Mononuclear cell (primary cell): ENCODE measurements around a stretch of chr10.

GRCh38 chr10:124953433-124953827, 11.5 kb downstream of the ZRANB1 start:
- RRBS, result no CpG with 5 or more reads among the region's 3 CpGs

DNA sequence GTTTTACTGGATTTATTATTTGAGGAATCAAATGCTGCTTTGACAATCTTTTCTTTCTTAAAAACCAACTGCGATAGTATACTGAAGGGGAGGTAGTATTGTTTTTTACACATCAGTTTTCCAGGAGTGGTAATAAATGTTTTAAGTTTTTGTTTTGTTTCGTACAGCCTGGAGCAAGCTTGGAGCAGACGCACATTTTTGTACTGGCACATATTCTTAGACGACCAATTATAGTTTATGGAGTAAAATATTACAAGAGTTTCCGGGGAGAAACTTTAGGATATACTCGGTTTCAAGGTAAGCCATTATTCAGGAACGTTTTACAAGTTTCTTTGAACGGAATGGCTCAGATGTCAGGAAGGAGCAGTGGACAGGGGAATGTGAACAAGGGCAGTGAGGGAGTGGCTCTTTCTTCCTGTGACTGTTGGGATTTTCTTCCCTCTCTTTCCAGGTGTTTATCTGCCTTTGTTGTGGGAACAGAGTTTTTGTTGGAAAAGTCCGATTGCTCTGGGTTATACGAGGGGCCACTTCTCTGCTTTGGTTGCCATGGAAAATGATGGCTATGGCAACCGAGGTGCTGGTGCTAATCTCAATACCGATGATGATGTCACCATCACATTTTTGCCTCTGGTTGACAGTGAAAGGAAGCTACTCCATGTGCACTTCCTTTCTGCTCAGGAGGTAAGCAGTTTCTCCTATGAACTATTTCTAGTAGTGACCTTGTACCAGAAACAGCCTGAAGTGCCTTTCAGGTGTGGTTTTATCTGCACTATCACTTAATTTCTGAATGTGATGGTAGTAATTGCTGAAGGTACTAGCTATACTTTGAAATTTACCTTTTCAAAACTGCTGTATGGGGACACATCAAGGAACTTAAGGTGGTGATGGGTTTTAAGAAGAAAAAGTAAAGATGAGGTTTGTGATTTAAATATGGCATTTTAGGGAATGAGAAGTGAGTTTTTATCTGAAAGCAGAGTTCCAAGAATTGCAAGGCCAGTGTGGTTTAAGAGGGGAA, 41.4 kb downstream of the ZRANB1 start:
- RRBS, result no CpG with 5 or more reads among the region's 12 CpGs

DNA sequence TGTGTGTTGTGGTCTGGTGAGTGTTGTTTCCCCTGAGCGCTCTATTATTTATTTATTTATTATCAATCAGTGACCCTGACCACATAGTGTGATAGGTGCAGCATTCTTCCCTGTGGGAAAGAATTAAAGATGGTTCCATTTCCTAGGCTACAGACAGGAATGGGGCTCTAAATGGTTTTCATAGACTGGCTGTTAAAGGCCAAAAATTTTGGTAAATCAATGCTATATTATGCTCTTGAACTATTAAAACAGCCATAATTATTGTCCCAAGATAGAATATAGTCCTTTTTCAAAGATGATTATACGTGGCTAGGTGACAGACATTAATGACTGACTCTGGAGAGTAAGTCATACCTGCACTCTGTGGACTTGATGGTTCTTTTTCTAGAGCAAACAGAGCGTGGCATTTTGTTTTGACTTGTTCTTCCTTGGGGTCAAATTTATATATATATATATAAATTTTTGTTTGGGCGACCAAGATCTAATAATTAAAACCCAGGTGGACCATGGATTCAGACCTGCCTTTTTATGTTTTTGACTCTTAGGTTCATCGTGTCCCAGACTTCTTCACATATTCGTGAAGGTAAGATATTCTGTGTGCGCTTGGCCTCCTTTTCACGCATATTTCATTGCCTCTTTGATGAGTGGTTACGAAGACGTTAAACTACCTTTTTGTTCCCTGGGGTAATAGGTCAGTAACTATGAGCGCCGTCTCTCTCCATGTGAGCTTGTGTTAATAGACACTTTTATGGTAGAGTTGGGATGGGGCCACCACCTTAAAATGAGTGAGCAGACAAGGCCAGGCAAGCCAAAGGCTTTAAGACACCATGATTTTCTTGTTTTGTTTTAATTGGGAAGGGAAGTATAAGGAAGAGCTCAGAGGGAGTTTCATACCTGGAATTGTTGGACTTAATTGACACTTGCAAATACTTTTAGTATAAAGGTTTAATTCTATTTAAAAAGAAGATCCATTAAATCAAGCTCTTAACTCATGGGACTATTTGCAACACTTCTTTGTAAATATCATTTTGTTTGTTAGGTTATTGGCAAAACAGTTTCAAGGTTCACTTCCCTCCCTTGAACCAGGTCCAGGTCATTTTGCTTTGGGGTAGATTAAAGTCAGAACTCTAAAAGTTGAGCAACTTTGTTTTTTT, 40.6 kb downstream of the CTBP2 start:
- RRBS, result no CpG with 5 or more reads among the region's 12 CpGs

DNA sequence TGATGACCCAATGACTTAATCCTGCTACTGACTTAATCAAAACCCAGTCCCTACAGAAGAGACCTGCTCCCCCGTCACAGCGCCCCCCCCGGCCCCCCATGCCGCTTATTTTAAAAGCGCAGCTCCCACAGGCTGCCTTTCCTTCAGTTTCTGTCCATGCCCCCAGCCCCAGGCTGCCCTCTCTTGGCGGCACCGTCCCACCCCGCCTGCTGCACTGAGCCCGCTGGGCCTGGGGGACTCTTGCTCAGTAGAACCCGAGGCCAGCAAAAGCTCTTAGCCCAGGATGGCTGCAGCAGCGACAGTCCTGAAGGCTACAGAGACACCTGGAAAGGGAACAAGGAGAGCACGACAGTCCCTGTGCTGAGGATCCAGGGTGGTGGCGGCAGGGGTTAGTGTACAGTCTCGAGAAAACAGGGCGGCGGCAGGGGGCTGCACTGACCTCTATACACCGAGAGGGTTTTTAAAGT, 31.7 kb downstream of the CTBP2 start:
- RRBS, result no CpG with 5 or more reads among the region's 17 CpGs

GRCh38 chr10:125008195-125009557, 19.2 kb downstream of the CTBP2 start:
- RRBS, result 84% methylated on average over 5 of the region's 34 CpGs

DNA sequence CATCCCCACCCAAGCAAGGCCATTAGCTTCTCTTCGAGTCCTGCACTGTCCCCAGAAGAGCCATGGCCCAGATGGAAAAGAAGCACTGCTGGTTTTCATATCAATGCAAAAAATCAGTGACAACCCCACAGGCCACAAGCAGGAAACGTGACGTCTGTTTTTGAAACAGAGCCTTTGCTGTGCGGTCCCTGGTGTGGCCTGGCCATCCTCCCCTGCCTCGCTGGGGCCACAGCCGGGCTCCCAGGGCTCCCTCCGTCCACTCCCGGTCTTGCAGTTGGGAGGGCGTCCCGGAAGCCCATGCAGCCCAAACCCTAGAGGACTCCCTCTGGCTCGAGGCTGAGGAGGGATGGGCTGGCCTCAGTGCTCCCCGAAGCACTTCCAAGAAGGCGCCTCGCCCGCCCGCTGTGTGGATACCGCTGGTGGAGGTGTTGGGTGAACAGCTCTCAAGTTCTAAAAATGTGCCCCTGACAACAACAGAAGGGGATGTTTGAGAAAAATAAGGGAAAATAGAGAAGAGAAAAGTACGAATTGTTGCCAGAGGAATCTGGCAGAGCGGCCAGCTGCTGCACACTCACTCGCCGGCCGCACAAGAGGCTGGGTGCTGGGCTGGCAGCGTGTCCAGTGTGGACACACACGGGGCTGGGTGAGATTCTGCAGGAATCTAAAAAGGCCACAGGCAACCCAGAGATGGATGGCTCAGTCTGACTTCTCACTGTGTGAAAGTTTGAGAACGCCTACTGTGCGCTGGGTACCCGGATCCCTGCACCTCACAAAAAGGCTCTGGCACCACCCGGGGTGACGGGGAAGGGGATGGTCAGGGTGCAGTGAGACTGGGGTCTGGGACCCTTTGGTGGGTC, 12.4 kb downstream of the CTBP2 start:
- RRBS, result no CpG with 5 or more reads among the region's 29 CpGs

- RRBS, result no CpG with 5 or more reads among the region's 10 CpGs
Observed at GRCh38 chr10:125035167-125035745, 7.4 kb upstream of the CTBP2 start.

- RRBS, result no CpG with 5 or more reads among the region's 11 CpGs
Observed at GRCh38 chr10:125047857-125048571, 20.1 kb upstream of the CTBP2 start.

GRCh38 chr10:125132895-125133478, 105.1 kb upstream of the CTBP2 start:
- RRBS, result no CpG with 5 or more reads among the region's 3 CpGs

- RRBS, result no CpG with 5 or more reads among the region's 14 CpGs
Observed at GRCh38 chr10:125138650-125139483, 111.0 kb upstream of the CTBP2 start.

GRCh38 chr10:125160784-125161424, 133.0 kb upstream of the CTBP2 start:
- RRBS, result 3% methylated on average over 29 of the region's 63 CpGs

- RRBS, result no CpG with 5 or more reads among the region's 1 CpG
Observed at GRCh38 chr10:125281481-125281680, 253.5 kb upstream of the CTBP2 start.

DNA sequence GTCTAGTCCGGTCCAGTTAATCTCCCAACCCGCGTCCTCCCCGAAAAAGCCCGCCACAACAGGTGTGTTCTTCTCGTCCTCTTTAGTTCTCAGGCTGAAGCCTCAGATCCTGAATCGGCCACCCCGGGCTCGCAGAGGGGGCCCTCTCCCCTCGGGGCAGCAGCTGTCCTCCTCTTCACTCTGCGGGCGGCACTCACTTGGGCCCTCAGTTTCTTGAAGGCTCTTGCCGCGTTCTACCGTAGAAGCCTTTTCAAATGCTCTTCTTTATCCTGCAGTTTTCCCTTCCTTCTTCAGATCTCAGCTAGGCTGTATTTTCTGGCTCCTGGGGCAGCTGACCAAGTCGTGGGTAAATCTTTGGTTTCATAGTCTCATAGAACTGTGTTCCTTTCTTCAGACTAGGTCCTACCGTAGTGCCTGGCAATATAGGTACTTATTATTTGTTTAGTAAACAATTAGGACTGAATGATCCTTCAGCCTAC, 605 bp downstream of the BCCIP start:
- RRBS, result 10% methylated on average over 2 of the region's 17 CpGs

DNA sequence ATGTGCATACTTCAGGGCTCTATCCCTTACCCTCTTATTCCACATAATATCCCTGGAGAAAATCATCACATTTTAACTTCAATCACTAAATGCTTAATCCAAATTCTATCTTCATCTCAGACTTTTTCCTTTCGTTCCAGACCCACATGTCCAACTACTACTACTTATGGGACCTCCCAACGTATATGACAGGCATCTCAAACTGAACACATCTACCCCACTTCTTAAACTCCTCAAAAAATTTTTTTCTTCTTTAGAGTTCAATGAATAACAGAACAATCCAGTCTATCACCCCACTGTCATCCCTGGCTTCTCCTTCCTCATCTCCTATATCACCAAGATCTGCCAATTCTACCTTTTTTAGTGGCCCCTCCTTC, 4.5 kb upstream of the FANK1 start:
- RRBS, result no CpG with 5 or more reads among the region's 2 CpGs

GRCh38 chr10:125896160-125896372, 298 bp upstream of the FANK1 start:
- RRBS, result 56% methylated on average over 21 of the region's 37 CpGs

- RRBS, result no CpG with 5 or more reads among the region's 11 CpGs
Observed at GRCh38 chr10:126080855-126081321, 184.5 kb downstream of the FANK1 start.

DNA sequence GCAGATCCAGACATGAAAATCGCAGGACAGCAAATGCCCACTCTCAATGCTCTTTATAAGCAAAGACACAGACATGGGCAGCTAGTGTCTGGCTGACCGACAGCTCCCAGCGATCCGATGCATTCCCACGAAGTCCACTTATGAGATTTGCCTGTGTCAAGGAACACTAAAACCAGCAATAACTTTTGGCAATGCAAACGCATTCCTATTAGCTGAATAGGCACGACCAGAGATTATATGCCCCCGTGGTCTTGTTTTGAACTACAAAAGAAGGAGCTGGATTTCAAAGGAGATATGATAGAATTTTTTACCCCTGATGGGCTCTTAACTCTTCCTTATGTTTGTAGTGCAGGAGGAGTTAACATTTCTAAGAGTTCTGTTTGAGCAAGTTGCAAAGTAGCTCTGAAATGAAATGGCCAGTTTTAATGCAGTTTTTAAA, 72.5 kb downstream of the ADAM12 start:
- RRBS, result no CpG with 5 or more reads among the region's 8 CpGs

GRCh38 chr10:126561377-126561868, 109.1 kb downstream of the C10orf90 start:
- RRBS, result no CpG with 5 or more reads among the region's 9 CpGs

DNA sequence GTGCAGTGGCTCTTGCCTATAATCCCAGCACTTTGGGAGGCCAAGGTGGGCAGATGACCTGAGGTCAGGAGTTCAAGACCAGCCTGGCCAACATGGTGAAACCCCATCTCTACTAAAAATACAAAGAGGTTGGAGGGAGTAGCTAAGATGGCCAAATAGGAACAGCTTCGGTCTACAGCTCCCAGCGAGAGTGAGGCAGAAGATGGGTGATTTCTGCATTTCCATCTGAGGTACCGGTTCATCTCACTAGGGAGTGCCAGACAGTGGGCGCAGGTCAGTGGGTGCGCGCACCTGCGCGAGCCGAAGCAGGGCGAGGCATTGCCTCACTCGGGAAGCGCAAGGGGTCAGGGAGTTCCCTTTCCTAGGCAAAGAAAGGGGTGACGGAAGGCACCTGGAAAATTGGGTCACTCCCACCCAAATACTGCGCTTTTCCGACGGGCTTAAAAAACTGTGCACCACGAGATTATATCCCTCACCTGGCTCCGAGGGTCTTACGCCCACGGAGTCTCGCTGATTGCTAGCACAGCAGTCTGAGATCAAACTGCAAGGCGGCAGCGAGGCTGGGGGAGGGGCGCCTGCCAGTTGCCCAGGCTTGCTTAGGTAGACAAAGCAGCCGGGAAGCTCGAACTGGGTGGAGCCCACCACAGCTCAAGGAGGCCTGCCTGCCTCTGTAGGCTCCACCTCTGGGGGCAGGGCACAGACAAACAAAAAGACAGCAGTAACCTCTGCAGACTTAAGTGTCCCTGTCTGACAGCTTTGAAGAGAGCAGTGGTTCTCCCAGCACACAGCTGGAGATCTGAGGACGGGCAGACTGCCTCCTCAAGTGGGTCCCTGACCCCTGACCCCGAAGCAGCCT, 23.3 kb upstream of the DOCK1 start:
- RRBS, result no CpG with 5 or more reads among the region's 28 CpGs

- RRBS, result no CpG with 5 or more reads among the region's 11 CpGs
Observed at GRCh38 chr10:127012167-127012366, 106.8 kb downstream of the DOCK1 start.